Measurements from ENCODE around the genes NLGN4X, VCX2, VCX3B and GPR143.

DNA sequence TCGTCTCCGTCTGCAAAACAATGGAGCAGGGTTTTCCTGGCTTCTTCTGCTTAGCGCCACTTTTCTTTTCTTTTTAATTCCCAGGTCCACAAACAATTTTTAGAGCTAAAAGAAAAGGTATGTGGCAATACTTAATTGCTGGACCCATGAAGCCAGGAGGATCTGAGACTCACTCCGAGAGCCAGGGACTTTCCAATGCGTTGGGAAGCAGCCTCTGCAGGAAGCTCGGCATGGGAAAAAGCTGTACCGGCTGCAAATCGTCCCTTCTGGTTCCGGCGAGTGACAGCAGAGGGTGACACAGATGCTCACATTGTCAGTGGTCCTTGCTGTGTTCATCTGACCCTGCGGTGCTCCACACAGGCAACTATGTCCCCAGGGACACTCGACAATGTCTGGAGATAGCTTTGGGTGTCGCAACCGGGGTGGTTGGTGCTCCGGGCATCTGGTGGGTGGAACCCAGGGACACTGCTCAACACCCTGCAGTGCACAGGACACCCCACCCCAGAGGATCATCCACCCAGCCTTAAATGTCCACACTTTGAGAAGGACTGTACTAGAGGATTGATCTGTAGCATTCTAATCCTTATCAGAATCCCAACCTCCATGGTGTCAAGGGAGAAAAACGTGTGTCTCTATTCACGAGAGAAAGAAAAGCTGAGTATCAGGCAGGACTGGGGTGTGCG lies 163.9 kb downstream of the PRKX start:
- PRO-cap, result no peak

DNA sequence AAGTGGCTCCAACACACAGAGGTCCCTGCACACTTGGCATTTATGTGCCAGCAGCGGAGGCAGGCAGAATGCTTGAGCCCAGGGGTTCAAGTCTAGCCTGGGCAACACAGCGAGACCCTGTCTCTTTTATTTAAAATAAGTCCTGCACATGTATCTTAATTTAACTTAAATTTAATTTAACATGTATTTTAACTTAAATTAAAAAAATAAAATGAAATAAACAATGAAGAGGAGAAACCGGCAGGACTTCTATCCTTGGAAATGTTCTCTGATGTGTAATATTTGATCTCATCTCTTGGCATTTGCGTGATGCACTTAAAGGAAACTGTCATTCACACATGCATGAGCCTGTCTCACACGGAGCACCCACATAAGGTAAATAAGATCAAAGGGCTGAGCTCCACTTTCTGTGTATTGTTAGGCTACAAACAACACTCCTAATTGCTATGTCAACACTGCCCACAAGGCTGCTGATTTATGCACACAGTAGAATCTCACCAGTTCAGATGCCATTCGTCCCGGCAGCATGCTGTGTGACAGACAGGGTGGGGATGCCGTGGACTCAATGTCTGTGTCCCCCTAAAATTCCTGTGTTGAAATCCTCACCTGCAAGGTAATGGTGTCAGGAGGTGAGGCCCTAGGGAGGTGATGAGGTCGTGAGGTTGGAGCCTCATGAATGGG lies 5.8 kb downstream of the PRKX start:
- PRO-cap, result no peak

- PRO-cap, result unidirectional peak, plus-strand start at chrX:4936104
Measured at GRCh38 chrX:4935919-4936353, 1222.5 kb upstream of the PRKX start.

- PRO-cap, result no peak
Measured at GRCh38 chrX:6228591-6229381, at the start of gene NLGN4X. TSS of gene NLGN4X (minus strand) at chrX:6228867.

DNA sequence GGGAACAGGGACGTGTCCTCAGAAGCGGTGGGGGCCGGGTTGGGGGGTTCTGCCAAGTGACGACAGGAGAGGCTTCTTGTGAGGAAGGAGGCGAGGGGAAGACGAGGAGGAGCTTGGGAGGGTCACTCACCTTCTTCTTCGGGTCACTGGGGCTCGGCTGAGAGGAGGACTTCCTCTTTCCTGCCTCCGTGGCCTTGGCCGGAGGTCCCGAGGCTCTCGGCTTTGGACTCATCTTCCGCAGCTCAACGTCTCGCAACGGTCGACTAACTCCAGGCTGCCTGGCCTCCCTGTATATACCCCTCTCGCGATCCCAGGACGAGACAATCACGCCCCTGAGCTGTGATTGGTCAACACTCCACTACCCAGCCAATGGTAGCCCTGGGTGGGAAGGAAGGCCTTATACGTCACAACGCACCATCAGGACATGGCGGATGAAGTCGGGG lies 631 bp downstream of the VCX3A start:
- PRO-cap, result no peak

DNA sequence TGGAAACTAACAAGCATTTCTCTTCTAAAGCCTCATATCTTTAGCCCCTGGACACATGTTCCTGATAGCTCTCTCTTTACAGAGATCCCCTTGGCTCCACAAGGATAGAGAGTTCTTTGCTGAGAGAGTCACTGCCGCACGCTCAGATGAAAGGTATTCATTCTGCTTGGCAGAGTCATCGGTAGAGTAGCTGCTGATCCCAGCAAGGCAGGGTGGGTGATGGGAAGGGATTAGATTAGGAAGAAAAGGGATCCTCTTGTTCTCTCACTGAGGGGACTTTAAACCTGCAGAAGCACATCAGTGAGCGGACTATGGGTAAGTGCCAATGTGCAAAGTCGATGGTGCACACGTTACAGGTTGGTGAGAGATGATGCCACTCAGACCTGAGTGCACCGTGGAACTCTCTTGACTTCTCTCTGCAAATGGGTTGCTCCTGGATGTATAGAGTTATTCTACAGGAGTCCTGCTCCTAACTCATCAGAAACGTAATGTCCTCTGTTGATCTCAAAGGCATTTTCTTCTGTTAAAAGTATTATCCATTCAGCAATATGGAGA lies 135.1 kb upstream of the STS start:
- PRO-cap, result no peak

GRCh38 chrX:8171211-8171613 lies at the start of gene VCX2:
TSS of gene VCX2 (minus strand) at chrX:8171267.
- PRO-cap, result no peak

DNA sequence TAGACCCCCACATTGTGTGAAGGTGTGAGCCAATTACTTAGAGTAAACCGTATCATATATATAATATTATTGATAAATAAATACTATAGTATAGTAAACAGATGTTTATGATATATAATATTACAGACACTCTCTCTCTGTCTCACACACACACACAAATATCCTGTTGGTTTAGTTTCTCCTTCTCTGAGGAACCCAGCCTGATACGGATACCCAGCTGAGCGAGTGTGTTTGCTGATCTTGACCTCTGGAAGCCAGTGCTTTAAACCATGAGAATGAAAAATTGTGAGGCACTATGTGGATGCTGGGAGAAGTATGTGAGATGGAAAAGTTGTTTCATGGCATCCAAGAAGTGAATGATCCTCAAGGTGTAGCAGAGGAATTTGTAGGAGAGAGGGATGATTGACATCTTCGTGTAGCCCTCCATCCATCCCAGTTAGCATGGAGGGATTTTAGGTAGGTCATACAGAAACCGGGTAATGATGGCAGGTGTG lies at the start of gene VCX3B:
Gene VCX3B (plus strand): TSS at position 296 of the 494 bp plus-strand sequence.
- PRO-cap, result no peak

- PRO-cap, result no peak
Measured at GRCh38 chrX:9292877-9293537, 171.9 kb upstream of the TBL1X start.

DNA sequence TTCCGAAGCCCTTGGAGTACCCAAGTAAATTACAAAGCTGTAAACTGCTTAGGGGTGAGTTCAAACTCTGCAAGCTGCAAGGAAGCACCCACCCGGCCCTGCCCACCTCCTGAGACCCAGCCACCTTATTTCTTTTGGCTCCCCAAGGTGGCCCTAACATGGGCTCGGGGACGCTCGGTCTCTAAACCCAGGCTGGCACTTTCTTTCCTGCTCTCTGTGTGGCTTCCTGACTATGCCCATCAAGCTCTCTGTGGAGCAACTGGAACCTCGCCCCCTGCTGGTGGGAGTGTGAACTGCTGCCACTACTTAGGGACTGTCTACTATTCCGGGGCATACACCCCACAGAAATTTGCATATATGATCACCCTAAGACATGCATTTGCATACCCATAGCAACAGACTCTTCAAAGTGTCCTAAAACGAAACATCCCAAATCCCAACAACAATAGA lies 151.7 kb upstream of the TBL1X start:
- PRO-cap, result unidirectional peak, minus-strand start at position 220 of the sequence

- PRO-cap, result no peak
Measured at GRCh38 chrX:9456363-9457023, 8.4 kb upstream of the TBL1X start.

- PRO-cap, result no peak
Measured at GRCh38 chrX:9516748-9517290, 52.0 kb downstream of the TBL1X start.

GRCh38 chrX:9653319-9653949 lies 112.2 kb downstream of the GPR143 start:
- PRO-cap, result no peak

DNA sequence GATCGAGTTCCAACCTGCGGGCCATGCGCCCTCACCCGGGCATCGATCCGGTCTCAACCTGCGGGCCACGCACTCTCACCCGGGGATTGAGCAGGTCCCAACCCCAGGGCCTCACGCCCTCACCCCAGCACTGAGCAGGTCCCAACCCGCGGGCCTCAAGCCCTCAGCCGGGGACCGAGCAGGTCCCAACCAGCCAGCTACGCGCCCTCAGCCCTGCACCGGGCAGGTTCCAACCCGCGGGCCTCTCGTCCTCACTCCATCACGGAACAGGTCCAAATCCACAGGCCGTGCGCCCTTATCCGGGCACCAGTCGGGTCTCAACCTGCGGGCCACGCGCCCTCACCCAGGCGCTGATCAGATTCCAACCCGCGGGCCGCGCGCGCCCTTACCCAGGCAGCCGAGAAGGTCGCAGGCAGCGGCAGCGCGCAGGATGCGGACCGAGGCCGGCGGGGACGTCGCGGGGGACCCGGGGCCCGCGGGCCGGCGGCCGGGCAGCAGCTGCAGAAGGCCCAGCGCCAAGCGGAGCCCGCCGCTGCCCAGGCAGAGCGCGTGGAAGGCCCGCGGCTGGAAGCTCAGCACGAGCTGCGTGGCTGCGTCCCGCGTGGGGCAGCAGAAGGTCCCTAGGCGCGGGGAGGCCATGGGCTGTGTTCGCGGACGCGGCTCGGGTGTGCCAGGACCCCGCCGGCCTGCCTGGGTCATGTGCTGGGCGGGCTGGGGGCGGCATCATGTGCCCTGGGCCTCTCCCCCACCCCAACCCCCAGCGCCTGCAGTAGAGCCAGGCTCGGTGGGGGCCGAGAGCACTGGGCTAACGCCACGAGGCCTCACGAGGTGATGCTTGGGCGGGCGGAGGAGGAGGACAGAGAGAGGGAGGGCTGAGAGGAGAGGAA lies at the start of gene GPR143:
Gene GPR143 (minus strand): TSS at position 669 of the 887 bp plus-strand sequence.
- PRO-cap, result no peak

- PRO-cap, result no peak
Measured at GRCh38 chrX:9896307-9896745, 70.8 kb upstream of the CLDN34 start.

GRCh38 chrX:10014455-10015413 lies 47.6 kb downstream of the CLDN34 start:
- PRO-cap, result bidirectional peak, plus-strand start at chrX:10015254, minus-strand start at chrX:10014932

- PRO-cap, result no peak
Measured at GRCh38 chrX:10142596-10143268, 14.0 kb upstream of the CLCN4 start.

- PRO-cap, result no peak
Measured at GRCh38 chrX:10173327-10174133, 16.8 kb downstream of the CLCN4 start.

DNA sequence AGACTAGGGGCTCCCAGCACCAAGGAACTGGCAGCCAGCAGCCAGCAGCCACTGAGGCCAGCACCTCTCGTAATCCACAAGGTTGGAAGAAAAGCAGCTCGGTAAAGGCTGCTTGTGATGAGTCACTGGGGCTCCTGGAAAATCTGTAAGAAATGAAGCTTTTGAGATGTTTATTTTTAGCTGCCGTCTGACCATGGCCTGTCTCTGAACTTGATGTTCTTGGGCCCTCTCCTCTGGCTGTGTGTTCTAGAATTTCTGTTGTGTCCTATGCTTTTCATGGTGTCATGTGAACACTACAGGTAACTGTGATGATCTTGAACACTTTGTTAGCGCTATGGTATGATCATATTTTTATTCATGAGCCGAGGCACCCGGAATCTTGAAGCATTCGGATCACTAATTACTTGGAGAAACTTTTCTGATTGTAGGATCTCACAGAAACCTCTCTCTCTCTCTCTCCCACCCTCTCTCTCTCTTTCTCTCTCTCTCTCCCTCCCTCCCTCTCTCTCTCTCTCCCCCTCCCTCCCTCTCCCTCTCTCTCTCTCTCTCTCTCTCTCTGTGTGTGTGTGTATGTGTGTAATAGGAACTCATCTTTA lies 18.7 kb downstream of the CLCN4 start:
- PRO-cap, result no peak

DNA sequence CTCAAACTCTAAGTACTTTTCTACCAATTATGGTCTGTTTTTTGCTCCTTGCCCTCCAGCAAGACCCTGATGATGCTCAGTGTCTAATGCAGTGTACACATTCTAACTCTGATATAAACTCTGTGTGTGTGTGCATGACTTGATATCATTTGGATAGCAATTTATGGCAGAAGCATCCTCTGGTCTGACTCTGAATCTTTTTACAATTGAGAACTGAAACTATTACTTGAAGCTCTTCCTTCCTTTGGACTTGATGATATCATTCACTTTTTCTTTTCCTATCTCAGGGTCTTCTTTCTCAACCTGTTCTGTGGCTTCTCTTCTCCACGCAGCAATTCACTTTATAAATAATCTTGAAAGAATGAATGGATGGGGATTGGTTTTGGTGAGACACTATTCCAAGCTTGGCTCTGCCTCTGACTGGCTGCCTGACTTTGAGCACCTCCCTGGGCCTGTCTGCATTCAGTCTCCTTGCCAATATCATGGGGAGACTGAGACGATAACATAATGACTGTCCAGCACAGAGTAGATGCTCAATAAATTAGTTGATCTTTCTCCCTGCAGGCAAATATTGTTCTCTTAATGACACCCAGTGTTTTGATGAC lies 89.2 kb upstream of the AMELX start:
- PRO-cap, result no peak

Measured in REH cell (cell line).